ENCODE measurements around a stretch of chr2.

GRCh38 chr2:109067186-109068207 is 61.5 kb upstream of the SH3RF3 start:
- RRBS, 2 experiments = no CpG with 5 or more reads among the region's 18 CpGs

DNA sequence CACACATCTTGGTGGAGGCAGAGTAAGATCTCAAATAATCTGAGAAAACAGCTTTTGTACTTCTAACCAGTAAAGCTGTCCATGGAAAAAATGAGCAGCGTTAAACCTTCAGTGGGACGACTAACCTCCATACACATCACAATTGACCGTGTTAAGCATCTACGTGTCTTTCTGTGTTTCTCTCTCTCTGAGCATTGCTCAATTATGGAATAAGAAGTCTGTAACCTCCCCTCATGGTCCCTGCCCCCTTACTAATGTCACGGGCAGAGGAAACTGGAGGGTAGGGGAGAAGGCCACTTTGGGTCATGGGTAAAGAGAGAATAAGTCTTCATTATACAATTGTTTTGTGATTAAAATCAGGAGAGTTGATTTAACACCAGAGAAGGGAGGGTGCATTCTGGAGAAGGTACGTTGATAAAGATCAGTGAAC is 86.0 kb downstream of the SH3RF3 start:
- RRBS, 2 experiments = no CpG with 5 or more reads among the region's 6 CpGs

- RRBS, 2 experiments = no CpG with 5 or more reads among the region's 17 CpGs
Observed at GRCh38 chr2:109332218-109333040, 203.4 kb downstream of the SH3RF3 start.

DNA sequence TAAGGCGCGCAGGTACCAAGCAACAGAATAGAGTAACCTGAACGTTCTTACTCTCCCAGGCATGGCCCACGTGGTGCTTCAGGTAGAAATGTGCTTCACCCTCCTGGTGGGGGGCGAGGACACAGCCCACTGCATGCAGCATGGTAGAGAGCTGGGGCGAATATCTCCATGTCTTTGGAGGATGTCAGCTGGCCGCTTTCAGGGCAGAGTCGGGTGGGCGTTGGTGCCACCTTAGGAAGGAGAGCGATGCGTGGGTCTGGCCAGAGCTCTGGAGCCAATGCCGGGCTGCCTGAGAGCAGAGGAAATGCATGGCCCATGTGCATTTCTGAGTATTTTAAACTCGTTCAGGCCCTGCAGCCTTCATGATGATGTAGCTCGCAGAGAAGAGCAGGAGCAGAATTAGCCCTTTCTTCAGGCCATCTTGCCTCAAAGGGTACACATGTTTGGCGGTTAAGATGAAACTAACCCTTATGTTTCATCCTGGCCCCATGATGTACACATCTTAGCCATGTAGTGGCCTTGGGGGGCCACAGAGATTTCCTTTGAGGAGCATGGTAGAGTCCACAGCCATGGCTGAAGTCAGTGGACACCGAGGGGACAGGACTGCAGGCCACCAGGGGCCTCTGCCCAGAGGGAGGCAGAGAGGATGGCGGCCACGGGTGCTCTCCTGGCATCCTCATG is 109.9 kb downstream of the SEPTIN10 start:
- RRBS, 2 experiments = no CpG with 5 or more reads among the region's 18 CpGs

DNA sequence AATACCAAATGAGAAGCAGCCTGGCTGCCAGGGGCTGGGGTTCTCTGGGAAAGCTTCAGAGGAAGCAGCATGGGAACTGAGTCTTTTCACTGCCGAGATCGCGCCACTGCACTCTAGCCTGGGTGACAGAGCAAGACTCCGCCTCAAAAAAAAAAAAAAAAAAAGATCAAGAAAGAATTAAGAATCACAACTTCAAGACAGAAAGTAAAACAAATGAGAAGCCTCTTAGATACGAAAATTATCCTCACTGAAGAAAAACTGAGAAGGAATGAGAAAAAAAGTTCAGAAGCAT is 4.3 kb downstream of the SEPTIN10 start:
- RRBS, 2 experiments = no CpG with 5 or more reads among the region's 5 CpGs

DNA sequence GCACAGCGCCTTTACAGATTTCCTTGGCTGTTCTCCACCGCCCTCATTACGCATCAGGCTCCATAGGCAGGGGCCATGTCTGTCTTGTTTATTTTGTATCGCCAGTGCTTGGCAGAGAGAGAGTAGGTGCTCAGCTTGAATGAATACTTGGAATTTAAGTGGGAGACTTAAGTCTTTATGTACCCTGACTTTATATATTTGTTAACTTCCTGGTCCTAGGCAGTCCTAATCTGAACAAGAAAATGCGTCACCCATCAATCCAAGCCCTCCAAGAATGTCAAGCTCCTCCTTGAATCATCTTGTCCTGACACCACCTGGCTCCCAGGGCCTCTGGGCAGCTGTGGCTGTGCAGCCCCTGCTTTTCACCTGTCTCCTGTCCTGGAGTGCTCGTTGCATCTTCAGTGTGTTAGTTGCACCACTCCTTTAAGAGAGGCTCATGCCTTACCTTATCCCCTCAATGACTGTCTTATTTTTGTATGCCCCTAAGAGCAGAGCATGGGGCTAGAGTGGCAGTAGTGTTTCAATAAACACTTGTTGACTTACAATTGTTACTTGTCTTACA is 11.2 kb downstream of the MALL start:
- RRBS, 2 experiments = no CpG with 5 or more reads among the region's 6 CpGs

GRCh38 chr2:110106514-110107129 is 9.0 kb downstream of the MALL start:
- RRBS, 2 experiments = no CpG with 5 or more reads among the region's 7 CpGs

- RRBS, 2 experiments = no CpG with 5 or more reads among the region's 6 CpGs
Observed at GRCh38 chr2:110748262-110748787, 16.0 kb downstream of the ACOXL start.

DNA sequence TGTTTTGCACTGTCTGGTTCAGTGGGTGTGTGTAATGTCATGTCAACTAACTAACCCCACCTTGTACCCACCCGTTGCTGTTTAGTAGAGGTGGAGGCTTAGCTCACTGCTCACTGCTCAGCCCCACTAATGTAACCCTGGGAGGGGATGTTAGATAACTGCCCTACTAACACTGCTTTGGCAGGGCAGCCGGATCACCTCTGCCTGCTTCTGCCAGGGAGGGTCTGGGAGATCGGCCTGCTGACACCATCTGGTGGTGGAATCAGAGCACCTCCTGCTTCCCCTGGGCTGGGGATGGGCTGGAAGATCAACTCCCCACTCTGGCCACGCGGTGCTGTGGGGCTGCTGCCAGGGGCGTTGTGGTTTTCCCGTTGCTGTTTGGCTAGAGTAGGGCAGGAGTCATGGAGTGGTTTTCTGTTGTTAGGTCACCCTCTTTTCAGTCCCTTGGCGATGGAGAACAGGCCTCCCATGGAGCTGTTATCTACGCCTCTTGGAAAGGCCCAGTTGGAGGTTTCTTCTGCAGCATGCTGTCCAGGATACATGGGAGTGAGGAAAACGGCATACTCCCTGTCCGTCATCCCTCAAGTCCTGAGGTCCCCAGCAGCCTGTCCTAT is 15.1 kb downstream of the BCL2L11 start:
- RRBS, 2 experiments = no CpG with 5 or more reads among the region's 11 CpGs

- RRBS, 2 experiments = no CpG with 5 or more reads among the region's 1 CpG
Observed at GRCh38 chr2:111145606-111145909, 24.8 kb downstream of the BCL2L11 start.

GRCh38 chr2:111149767-111150196 is 29.1 kb downstream of the BCL2L11 start:
- RRBS, 2 experiments = no CpG with 5 or more reads among the region's 7 CpGs

DNA sequence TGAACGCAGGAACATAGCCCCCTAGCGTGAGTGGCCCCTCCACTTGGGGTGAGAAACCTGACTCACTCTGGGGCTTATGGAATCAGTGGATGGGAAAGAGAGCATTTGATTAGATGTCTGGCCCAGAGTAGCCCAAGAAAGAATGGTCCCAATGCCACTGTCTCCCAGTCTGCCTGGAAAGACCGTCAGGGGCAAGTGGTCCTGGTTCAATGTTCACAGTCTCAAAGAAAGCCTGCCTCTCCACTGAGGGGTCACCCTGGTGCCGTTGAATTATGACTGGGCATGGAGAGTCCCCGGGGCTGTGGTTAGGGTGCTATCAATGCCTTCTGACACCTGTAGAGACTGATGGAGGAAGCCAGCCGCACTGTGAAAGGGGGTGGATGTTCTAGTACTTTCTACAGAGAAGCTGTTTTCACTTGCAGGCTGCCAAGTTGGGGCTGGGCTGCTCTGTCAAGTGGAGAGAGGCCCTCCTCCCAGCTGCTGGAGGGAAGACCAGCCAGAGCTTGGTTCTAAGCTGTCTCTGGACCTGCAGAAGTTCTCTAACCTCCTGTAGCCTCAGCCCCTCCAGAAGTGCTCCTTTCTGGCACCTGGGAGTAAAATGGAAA is 80.4 kb downstream of the BCL2L11 start:
- RRBS, 2 experiments = no CpG with 5 or more reads among the region's 6 CpGs

- RRBS, 2 experiments = no CpG with 5 or more reads among the region's 10 CpGs
Observed at GRCh38 chr2:111219091-111219952, 98.6 kb downstream of the BCL2L11 start.

- RRBS, 2 experiments = no CpG with 5 or more reads among the region's 2 CpGs
Observed at GRCh38 chr2:111736231-111736543, 147.8 kb downstream of the ANAPC1 start.

DNA sequence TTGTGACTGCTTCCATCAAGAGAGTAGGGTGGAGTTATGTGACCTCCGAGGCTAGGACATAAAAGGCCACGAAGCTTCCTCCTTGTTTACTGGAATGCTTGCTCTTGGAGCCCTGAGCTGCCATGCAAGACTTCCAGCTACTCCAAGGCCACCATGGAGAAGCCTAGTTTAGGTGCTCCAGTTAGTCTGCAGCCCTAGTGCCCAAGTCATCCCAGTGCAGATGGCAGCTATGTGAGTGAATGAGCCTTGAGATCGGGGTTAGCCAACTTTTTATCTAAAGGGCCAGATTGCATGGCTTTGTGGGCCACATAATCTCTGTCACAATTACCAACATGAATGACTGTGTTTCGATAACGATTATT is 2.3 kb upstream of the MERTK start:
- RRBS, 2 experiments = no CpG with 5 or more reads among the region's 5 CpGs

GRCh38 chr2:112011069-112011453 is 44.0 kb upstream of the TMEM87B start:
- RRBS, 2 experiments = no CpG with 5 or more reads among the region's 4 CpGs

DNA sequence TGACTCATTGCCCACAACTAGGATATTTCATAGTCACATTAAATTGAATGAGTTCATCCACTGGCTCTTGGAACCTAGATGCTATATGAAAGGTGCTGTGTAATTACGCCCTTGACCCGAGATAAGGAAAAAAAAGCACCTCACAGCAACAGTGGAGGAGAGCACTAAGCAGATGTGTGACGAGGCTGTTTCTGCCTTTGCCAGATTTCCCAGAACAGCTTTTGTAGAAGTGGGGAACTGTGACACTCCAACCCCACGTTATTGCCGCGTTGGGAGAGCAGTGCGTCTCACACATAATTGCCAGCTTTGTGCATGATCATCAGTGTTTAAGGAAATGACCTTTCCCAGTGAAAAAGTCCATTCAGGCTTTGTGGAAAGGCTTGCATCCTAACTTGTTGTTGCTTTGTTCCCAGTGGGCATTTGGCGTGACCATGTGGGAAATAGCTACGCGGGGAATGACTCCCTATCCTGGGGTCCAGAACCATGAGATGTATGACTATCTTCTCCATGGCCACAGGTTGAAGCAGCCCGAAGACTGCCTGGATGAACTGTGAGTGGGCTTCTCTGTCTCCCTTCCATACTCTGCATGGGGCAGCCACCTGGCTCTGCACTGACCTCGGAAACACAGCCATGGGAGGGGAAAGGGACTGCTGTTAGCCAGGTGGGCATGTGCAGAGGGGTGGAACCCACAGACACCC is 33.1 kb upstream of the TMEM87B start:
- RRBS, 2 experiments = no CpG with 5 or more reads among the region's 12 CpGs

- RRBS, 2 experiments = no CpG with 5 or more reads among the region's 9 CpGs
Observed at GRCh38 chr2:112028493-112028887, 26.6 kb upstream of the TMEM87B start.

- RRBS, 2 experiments = no CpG with 5 or more reads among the region's 17 CpGs
Observed at GRCh38 chr2:112031336-112032791, 23.2 kb upstream of the TMEM87B start.

DNA sequence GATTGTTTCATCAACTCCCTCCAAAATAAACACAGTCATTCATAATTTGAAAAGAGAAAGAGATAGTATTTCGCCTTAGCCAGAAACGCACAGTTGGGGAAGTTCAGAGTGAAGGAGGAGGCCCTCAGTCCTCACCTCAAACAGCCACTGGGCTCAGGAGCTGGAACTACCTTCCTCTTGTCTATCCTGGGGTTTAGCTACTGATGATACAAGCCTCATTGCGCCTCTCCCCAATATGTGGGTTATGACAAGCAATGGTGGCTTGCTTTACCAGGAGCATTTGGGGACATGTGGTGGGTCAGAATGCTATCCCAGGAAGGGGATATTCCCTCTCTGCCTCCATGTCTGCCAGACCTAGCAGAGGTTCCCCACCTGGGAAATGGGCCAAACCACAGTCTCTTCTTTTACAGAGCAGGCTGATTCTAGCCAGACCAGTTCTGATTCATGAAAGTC is 22.2 kb upstream of the TMEM87B start:
- RRBS, 2 experiments = no CpG with 5 or more reads among the region's 3 CpGs

Measured in Panc1 (cell line).